Vermiform appendix (tissue), 1 donor: ENCODE data around the gene STARD8.

GRCh38 chrX:62878759-62879302 lies 472.3 kb downstream of the SPIN4 start:
- PRO-cap = no peak

DNA sequence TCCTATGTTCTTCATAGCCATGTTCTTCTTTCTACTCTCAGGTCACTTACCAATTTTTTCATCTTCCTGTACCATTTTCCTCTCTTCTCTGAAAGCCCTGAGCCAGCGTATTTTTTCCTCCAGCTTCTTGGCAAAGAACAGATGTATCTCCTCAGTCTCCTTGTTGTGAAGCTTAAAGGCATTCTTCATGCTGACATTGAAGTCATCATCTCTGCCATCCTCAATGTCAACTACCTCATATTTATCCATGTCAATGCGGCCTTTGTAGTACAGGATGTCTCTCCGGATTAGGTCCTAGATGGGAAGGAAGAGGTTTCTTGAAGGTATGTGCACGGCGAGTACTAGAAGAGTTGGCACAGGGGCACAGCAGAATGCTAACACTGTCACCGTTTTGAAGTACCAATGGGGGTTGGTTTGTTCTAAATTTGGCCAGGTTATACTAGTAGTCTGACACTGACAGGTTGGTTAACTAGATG lies 129.5 kb downstream of the ARHGEF9 start:
- PRO-cap = no peak

DNA sequence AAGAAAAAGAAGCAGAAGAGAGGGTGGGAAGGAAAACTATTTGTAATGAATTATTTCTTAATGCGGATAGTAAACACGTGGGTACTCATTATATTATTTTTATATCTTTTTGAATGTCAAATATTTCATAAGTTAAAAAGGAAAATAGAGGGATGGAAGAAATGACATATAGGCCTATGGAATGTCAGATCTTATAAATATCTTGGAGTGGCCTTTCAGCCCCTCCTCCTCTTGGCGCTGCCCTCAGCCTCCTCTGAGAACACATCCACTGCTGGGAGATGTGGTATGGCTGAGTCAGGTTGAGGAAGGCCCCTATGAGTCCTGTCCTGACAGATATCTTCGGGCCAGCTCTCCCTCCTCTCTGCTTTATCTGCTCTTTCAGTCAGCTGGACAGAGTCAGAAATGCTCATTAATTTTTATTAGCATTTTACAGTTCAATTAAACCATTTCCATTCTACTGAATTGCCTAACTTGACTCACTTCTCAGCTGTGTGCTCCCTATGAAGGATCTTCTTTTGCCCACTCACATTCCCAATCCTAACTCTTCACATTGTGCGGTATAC lies 128.1 kb downstream of the ARHGEF9 start:
- PRO-cap = no peak

- PRO-cap = no peak
Observed at GRCh38 chrX:63746060-63746767, 38.8 kb downstream of the ARHGEF9 start.

- PRO-cap = bidirectional peak, plus-strand start at chrX:63755330, minus-strand start at chrX:63755123
Observed at GRCh38 chrX:63755257-63755720, 29.7 kb downstream of the ARHGEF9 start.

GRCh38 chrX:63757838-63758277 lies 27.2 kb downstream of the ARHGEF9 start:
- PRO-cap = no peak

DNA sequence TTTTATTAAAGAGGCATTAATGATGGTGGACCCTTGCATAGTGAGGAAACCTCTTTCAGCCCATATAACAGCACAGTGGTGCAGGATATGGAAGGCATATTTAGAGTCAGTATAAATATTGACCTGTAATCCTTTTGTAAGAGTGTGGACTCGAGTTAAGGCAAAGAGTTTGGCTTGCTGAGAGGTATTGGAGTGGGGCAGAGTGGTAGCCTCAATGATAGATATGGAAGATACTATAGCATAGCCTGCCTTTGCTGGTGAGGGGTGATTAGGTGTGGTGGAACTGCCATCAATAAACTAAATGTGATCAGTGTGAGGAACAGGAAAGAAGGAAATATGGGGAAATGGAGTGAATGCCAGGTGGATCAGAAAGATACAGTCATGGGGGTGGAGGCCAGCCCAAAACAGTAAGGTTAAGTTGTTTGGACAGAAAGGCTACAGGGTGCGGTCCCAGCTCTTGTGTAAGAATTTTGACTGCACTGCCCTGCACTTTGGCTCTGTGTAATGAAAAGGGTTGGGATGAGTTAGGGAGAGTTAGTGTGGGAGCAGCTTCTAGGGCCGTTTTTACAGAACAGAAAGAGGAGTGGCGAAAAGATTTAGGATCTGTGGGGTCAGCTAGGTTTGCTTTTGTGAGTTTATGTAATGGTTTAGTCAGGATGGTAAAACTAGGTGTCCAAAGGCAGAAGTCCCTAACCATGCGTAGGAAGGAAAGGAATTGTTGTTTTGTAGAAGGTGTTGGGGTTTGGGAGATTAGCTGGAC lies 96.5 kb downstream of the ZC3H12B start:
- PRO-cap = no peak

GRCh38 chrX:65406370-65406886 lies 128.2 kb downstream of the LAS1L start:
- PRO-cap = unidirectional peak, plus-strand start at chrX:65406695

DNA sequence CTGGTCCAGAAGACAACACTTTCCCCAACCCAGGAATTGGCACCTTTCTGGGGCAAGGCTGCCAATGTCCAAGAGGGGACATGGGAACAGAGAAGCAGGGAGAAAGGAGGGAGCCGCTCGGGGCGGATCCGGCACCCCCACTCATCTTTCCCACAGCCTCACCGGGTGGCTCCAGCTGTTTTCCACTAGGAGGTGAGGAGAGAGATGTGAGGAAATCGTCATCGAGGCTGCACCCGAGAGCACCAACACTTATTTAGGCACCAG lies 667 bp downstream of the MSN start:
- PRO-cap = no peak

DNA sequence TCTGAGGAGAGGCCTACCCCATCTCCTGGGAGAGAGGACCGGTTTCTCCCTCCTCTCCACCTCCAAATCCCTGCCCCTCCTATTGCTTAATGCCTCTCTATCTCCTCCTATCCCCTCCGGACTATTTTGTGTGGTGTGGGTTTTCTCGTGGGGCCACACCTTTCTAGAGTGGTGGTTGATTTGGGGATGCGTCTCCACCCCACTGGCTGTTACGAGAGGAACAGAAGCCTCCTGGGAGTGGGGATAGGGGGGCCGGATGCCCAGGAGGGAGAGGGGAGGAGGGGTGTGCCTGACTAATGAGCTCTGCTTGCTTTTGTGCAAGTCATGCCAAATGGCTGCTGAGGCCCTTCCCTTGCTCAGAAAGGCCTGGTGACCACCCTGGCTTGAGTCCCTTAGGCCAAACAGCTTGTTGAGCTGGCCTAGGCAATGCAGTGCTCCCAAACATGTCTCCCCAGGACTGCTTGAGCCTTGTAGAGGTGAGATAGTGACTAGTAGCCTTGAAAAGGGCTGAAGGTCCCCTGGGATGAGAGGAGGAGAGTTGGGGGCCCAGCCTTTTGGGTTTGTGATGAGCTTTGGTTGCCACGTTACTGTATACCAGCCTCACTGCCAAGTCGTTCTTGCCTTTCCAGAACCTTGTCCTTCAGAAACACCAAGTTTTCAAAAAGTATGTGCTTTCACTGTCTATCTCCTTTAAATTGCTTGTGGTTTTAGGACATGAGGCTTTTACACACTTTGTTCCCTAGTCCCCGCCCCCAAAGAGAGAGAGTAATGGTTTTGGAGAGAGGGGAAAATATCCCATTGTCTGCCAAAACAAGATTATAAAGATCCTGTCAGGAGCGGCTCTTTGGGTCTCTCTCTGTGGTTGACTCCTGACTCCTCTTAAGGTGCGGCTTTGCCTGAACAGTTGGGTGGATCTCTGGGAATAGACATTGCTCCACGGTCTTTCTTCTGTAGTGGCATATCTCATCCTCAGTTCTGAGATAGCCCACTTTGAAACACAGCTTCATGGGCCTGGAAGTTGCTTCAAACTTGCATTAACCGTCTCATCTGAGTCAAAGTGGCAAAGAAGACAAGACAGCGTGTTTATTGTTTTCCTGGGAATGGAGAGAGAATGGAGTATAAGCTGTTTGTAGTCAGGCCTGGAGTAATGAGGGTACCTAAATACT lies 1.4 kb downstream of the MSN start:
- PRO-cap = bidirectional peak, plus-strand start at position 359 of the sequence, minus-strand start at position 165 of the sequence; bidirectional peak, plus-strand start at position 821 of the sequence, minus-strand start at position 697 of the sequence

GRCh38 chrX:65671718-65672386 lies 4.4 kb downstream of the MSN start:
- PRO-cap = no peak

DNA sequence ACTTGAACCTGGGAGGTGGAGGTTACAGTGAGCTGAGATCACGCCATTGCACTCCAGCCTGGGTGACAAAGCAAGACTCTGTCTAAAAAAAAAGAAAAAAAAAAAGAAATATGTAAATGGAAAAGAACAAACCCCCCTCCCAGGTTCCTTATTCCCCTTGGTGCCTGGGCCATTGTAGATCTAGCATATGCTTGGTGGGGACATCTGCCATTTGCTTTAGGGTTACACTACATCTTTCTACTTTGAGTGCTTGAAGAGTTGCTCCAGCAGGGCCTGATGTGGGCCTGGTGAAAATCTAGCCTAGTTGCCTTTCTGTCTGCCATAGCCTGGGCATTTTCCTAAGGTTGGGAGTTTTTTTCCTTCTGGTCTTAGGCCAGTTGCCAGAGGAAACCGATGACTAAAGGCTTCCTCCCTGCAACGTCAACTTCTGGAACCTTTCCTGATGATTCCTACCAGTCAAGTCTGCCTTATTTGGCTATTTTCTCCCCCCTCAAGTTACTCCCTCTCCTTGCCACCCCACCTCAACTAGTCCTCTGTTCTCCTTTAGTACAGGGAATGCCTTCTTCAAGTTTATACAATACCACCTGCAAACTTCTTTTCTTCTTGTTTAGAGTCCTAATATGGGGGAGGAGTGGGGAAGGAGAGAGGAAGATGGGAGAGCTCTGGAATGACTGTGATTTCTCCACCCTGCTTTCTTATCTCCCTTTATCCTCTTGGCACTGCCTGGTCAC lies 10.4 kb downstream of the MSN start:
- PRO-cap = no peak

GRCh38 chrX:65704087-65704624 lies 36.7 kb downstream of the MSN start:
- PRO-cap = no peak

DNA sequence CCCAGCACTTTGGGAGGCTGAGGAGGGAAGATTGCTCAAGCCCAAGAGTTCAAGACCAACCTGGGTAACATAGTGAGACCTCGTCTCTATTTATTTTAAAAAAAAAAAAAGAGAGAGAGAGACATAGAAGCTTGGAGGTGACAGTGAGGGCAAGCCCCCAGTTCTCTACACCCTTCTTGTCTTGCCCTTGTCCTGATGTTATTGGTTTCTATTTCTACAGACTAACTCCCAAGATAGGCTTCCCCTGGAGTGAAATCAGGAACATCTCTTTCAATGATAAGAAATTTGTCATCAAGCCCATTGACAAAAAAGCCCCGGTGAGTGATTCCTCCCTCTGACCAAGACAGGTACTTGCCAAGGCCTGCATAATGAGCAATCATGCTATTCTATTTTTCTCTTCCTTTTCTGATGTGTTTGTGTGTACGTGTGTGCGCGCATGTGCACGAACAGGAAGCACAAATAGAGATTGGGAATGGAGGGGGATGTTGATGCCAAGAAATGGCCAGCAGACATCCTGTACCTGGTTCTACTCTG lies 65.6 kb downstream of the MSN start:
- PRO-cap = no peak

DNA sequence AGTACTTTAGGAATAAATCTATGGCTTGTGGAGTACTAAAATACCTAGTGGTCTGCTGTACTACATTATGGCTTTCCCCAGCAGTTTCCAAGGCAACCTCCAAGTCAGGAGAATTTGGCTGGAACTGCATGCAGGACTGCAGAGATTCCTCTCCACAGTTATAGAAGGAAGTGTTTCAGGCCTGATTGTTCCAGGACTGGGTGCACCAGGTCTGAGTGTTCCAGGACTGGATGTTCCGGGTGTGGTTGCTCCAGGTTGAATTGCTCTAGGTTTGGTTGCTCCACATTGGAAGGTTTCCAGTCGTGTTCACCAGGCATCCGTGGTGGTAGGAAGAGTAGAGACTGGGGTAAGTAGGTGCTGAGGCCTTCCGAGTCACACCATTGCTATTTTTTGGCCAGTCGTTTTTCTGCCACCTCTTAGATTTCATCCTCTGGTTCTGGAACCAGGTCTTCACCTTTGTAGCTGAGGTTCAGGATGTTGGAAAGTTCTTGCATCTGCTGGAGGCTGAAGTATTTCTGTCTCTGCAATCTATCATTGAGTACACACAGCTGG lies 105.4 kb downstream of the MSN start:
- PRO-cap = no peak

GRCh38 chrX:66014962-66016296 lies 24.5 kb downstream of the VSIG4 start:
- PRO-cap = bidirectional peak, plus-strand start at chrX:66015461, minus-strand start at chrX:66015342

- PRO-cap = unidirectional peak, plus-strand start at chrX:66162545; bidirectional peak, plus-strand start at chrX:66162763, minus-strand start at chrX:66162665; unidirectional peak, plus-strand start at chrX:66162763; unidirectional peak, plus-strand start at chrX:66162800; unidirectional peak, plus-strand start at chrX:66162825
Observed at GRCh38 chrX:66162092-66163067, 1.7 kb upstream of the HEPH start.

- PRO-cap = no peak
Observed at GRCh38 chrX:68044363-68045174, 388.7 kb downstream of the OPHN1 start.

DNA sequence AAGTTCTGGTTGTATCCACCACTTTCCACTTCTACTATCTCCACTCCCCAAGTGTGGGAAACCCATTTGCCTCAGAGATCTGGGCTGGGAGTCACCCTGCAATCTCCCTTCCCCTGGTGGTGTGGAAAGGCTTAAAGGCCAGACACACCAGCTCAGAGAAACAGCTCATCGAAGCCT lies 726 bp downstream of the OPHN1 start:
- PRO-cap = no peak

DNA sequence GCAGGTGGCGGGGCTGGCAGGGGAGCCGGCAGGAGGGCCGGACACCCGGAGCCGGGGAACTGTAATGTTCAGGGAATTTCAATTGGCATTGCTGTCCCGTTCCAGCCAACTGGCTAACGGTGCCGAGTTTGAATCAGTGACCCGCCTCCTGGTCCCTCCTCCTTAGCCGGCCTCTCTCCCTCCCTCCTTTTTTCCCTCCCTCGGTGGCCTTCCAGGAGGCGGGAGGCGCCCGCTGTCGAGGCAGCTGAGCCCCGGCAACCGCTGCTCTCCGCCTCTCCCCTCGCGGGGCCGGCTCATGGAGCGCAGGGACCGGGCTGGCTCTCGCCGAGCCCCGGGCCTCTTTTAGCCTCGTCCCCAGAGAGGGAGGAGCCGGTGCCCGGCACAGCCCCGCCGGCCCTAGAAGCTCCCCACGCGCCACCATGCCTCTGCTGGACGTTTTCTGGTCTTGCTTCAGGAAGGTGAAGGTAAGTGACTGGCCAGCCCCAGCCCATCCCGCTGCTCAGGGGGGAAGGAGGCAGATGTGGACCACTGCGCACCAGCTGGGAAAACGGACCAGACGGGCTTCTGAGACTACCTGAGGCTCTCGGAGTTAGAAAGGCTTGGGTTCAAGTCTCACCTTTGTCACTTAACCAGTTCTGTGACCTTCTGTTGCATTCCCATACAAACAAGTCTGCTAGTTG lies at the start of gene STARD8:
TSS of gene STARD8 (plus strand) at position 203 of the 680 bp plus-strand sequence.
- PRO-cap = no peak